GM06990 (cell line): ENCODE data around the genes THRB and AZI2.

DNA sequence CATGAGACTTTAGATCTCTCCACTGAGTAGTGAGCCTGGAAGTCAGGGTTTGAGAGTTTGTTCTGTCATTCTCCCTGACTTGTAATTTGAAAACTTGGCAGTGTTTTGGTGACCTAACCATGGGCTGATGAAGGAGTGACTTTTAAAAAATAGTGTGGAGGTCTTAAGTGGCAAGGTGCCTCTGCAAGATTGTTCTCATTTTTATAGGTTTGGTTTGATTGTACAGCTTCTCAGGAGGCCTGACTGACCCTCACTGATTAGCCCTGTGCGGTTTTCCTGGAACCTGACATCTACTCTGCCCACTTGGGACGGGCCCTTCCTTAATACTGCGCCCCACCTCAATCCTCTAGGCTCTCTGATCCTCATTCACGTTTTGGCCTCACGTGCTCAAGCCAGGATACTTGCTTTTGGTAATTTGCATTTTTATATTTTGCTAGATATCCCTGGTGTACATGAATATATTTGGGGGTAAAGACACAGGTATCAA lies 2.8 kb downstream of the UBE2E1 start:
- RRBS, result no CpG with 5 or more reads among the region's 5 CpGs

- RRBS, result no CpG with 5 or more reads among the region's 15 CpGs
Measured at GRCh38 chr3:23943880-23944660, 1.0 kb upstream of the NR1D2 start.

DNA sequence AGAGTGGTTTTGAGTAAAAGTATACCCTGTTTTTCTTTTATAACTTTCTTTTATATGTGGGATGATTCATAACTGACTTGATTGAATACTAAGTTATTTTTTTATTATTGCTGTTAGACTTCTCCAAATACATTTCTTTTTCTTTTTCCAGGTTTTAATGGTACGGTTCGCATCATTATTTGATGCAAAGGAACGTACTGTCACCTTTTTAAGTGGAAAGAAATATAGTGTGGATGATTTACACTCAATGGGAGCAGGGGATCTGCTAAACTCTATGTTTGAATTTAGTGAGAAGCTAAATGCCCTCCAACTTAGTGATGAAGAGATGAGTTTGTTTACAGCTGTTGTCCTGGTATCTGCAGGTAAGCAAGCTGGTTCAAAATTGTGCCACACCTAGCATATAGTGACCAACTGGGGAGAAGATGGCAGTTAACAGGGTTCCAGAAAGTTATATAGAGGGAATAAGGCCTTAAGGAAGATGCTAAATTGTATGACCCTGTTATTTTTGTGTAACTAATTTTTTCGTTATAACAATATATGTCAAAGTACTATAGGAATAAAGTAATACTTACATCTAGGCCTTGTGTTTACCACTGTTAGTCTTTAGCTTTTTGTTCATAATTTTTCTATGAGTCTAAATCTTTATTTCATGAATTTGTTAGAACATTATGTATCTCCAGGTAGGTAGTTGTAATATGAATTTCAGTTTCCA lies 22.7 kb downstream of the NR1D2 start:
- RRBS, result no CpG with 5 or more reads among the region's 4 CpGs

DNA sequence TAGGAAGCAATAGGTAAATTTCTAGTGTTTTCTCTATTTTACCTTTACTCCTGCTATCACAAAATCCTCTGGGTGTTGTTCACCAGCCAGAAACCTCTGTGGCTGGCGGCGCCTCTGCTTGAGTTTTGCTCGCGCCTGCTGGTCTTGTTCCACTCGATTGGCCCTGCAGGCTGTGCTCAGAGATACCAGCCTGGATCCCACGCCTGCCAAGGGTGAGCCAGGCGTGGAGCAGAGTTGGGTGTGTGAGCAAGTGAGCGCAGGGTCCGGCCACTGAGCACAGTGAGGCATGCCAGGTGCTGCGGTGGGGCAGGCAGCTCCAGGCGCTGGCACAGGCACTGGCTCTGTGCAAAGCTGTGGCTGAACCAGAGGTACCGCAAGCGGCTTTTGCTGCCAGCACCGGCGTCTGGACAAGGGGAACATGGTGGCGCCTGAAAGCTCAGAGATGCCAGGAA lies 73.6 kb downstream of the NR1D2 start:
- RRBS, result 77% methylated on average over 3 of the region's 16 CpGs

DNA sequence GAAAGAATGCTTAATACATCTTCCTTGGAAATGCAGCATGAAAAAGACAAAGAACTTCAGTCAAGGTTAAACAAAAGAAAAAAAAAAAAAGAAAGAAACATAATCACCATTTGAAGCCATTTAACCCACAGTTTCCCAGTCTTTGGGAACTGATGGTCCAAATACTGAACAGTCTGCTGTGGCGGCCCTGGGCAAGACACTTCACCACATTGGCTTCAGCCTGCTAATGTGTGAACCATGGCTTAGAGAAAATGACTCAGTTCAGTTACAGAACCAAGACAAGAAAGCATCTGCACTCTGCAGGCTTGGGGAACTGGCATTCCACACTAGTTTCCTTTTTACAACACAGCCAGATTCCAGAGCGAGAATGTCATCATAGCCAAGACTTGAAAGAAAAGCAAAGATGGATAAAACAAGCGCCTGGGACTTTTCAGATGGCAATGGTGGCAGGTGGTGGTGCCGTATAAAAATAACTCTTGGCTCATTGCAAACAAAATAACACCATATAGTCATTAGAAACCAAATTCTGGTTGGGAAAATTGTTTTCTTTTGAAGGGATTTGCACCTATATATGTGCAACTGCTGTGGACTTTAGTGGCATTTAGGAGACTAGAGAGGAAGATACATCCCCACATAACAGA lies 273.8 kb downstream of the THRB start:
- RRBS, result no CpG with 5 or more reads among the region's 4 CpGs

- RRBS, result no CpG with 5 or more reads among the region's 1 CpG
Measured at GRCh38 chr3:24244505-24245004, 250.1 kb downstream of the THRB start.

DNA sequence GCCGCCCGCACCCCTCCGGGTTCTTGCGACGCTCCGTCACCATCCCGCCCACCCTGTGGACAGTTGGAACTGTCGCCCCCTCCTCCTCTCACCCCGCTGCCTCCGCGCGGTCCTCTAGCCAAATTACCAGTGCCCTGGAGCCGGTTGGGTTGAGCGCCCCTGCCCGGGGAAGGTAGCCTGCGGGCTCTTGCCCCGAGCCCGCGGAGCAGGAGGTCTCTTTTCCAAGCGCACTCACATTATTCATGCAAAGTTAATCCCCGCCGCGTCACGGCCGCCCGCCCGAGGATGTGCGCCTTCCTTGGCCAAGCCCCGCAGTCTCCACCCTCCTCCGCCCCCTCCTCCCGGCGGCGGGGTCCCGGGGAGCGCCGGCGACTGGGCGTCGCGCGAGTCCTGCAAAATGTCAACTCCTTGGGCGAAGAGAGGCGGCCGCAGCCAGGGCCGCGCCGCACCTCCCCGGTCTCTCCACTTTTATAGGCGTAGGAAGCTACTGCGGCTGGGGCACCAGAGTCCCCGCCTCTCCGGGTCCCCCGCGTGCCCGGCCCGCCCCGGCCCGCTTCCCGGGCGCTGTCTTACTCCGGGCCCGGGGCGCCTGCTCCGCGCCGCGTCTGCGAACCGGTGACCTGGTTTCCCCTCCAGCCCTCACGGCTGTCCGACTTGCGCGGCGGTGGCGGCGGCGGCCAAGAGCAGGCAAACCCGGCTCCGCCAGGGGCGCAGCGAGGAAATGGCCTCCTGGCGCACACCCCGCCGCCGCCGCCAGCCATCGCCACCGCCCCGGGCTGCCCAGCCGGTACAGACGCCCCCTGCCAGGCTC lies at the start of gene THRB:
THRB (minus strand) TSS at position 291 of the 811 bp plus-strand sequence.
- RRBS, result 4% methylated on average over 35 of the region's 91 CpGs

GRCh38 chr3:25572342-25572860 lies 92.3 kb downstream of the TOP2B start:
- RRBS, result no CpG with 5 or more reads among the region's 5 CpGs

GRCh38 chr3:25662822-25663365 lies 1.8 kb downstream of the TOP2B start:
- RRBS, result no CpG with 5 or more reads among the region's 7 CpGs

DNA sequence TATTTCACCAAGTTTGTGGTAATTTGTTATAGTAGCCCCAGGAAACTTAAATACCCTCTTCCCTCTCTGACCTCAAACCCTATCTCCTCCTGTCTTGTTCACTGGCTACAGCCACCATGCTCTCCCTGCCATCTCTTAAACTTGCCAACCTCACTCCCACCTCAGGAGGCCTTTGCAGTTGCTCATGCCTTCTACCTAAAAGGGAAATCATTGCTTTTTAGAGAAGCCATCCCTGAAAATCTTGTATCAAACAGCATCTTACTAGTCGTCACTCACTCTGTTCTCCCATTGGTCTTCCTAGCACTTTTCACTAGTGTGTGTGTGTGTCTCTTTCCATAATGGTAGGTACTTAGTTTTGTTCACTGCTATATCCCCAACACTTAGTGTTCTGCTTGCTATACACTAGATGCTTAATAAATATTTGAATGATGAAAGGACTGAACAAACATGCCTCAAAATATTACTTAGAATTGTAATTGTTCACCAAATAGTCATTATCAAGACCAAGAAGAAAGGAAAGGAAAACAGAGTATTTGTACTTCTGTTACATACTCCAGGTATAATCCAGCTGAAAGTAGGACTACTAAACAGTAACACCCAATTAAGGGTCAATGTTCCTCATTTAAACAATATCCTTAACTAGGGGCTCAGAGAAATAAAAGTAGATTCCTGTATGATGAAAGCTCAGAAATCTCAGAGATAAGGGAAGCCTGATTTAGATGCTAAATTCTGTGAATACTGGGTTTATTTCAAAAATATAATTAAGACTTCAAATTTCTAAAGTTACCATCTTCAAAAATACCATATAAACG lies 39.8 kb downstream of the NGLY1 start:
- RRBS, result no CpG with 5 or more reads among the region's 2 CpGs

- RRBS, result 11% methylated on average over 5 of the region's 27 CpGs
Measured at GRCh38 chr3:26623700-26624272, 1.2 kb downstream of the LRRC3B start.

DNA sequence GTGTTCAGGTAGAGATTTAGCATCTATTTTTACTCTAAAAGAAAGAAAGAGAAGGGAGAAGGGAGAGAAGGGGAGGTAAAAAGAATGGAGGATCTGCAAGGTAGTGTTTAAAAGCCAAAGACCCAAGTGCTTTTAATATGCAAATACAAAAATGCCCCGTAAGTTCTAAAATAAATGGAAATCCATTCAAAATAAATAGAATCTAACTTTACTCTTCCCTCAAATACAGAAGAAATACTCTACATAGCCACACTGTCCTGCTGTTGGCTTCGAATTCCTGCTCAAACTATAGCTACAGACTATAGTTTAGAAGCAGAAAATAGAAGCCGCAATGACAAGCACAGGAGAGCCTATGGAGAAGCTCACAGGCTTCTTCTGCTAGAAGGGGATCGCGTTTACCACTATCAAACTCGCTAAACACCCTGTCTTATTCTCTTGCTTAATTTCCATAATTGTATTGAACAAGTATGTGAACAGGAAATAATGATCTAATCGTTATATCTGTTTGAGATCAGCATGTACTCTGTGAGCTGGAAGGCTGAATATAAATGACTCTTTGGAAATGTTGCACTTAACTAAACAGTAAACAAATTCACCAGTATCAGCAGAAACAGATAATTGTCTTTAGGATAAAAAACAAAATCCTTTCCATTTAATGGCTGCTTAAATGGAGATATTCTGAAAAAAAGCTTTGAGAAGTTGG lies 15.2 kb downstream of the NEK10 start:
- RRBS, result no CpG with 5 or more reads among the region's 7 CpGs

DNA sequence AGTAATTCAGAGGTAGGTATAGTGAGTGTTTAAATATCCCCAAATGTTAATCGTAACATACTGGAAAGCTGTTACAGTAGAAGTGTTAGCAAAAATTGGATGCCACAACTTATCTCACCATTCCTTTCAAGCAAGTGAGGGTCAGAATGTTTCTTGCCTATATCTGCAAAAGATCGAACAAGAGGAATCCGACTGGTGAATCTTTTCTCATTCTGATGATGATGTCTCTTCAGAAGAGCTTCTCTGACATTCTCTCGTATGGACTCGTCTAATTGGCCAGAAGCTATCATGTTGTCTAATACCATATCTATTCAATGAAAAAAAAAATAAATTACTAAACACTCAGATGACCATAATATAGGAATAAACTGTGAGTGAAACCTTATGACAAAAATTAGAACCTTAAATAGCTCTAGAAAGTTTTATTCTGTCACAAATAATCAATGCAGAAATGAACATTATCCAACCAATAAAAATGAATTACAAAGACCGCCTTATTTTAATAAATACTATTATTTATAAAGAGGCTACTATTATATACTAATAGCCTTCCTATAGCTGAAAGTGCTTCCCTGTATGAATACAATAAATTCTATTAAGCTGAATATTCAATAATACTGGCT lies 50.3 kb downstream of the SLC4A7 start:
- RRBS, result no CpG with 5 or more reads among the region's 6 CpGs

DNA sequence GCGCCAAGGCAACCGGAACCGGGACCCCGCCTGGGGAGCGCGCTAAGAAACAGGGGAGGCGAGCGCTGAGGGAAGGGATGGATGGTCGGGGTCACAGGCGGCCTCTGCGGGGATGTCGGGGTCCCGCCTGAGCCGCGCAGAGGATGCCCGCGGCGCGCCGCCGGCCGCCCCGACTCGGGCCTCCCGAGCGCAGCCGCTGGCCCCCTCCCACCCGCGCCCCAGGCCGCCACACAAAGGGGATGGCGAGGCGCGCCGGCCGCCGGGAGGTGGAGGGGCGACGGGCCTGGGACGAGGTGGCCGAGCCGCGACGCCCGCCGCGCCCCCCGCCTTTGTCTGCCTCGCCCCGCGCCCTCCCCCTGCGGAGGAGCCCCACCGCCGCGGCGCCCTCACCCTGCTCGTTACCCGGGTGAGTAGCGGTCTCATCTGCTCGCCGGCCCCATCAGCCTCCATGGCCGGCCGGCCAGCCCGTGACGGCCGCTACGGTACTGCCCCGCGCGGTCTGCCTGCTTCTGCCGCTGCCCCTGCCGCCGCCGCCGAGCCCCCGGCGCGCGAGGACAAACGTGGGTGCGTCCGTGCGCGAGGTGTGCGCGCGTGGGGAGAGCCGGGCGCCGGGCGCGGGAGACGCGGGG lies 393 bp downstream of the SLC4A7 start:
- RRBS, result 2% methylated on average over 29 of the region's 93 CpGs

GRCh38 chr3:27711978-27713074 lies 9.8 kb downstream of the EOMES start:
- RRBS, result 5% methylated on average over 9 of the region's 56 CpGs

- RRBS, result no CpG with 5 or more reads among the region's 8 CpGs
Measured at GRCh38 chr3:28007929-28008766, 233.3 kb upstream of the CMC1 start.

DNA sequence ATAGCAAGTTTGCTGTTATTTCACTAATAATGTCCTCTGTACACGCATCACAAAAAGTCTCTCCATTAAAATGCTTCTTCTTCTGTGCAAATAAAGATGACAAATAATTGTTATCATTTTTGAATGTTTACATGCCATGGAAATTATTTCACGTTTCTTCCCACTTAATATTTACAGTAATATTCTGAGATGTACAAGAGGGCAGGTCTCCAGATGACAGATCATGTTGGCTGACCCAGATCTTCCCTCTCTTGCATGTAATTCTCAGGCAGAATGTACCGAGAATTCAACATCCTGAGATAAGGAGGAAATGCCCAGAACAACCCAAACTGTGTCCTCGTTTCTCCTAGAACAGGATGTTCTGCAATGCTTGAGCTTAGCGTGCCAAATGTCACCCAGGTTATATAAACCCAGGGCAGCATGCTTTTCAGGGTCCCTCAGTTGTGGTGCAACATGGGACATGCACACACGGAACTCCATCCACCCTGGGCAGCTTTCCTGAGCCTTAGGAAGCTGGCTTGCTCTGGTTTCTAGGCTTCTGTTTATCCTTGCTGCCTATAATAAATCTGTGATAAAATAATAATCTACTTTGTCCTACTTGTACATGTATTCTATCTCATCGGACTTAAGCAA lies 102.2 kb upstream of the CMC1 start:
- RRBS, result no CpG with 5 or more reads among the region's 7 CpGs

DNA sequence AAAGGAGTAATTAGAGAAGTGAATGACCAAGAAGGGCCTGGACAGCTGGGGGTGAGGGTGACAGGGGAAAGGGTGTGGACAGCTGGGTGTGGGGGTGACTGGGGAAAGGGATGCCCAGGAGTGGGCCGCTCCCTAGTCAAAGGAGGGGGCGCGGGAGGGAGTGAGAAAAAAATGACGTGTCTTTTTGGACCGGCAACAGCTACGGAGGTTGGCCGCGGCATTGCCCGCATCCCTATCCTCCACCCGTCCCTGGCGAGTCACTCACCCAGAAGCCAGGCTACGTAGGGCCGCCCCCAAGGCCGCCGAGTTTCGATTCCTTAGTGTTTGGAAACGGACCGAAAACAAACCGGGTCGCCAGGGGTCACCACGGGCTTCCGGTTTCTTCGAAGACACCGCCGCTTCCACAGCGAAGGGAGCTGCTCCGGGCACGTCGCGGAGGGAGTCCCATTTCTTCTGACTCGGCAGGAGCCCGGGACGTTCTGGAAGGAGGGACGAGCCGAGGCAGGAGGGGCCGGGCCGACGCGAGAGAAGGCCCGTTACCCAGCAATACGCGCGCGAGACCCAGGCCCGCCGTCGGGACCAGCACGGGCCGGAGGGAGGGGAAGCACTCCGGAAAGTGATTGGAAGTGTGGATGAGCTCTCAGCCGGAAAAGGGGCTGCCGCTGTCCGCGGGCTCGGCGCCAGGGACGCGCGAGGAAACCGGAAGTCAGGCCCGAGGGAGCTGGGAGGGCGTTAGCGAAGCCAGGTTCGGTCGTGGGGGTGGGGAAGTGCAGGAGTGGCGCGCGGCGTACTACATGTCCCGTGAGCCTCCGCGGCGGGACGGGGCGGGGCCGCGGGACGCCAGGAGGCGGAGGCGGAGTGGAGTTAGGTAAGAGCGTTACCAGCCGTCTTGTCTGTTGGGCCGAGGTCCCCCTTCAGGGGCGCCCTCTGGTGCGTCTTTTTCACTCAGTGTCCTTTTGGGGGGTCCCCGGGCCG lies at the start of gene AZI2:
AZI2 (minus strand) TSS at position 489 of the 975 bp plus-strand sequence.
- RRBS, result 3% methylated on average over 33 of the region's 87 CpGs

GRCh38 chr3:29285373-29286005 lies 4.6 kb downstream of the RBMS3 start:
- RRBS, result no CpG with 5 or more reads among the region's 4 CpGs

- RRBS, result no CpG with 5 or more reads among the region's 12 CpGs
Measured at GRCh38 chr3:29335254-29336310, 54.7 kb downstream of the RBMS3 start.